Esophagus muscularis mucosa (tissue), 4 donors: ENCODE measurements around the genes UGT2B15, HTN1, FDCSP and SLC4A4.

- PRO-cap = no peak
- RAMPAGE, long total RNA, 4 experiments = no peak in any of the 4 experiments
Observed at GRCh38 chr4:68670274-68670753, at the start of gene UGT2B15. TSS of gene UGT2B15 (minus strand) at chr4:68670652.

DNA sequence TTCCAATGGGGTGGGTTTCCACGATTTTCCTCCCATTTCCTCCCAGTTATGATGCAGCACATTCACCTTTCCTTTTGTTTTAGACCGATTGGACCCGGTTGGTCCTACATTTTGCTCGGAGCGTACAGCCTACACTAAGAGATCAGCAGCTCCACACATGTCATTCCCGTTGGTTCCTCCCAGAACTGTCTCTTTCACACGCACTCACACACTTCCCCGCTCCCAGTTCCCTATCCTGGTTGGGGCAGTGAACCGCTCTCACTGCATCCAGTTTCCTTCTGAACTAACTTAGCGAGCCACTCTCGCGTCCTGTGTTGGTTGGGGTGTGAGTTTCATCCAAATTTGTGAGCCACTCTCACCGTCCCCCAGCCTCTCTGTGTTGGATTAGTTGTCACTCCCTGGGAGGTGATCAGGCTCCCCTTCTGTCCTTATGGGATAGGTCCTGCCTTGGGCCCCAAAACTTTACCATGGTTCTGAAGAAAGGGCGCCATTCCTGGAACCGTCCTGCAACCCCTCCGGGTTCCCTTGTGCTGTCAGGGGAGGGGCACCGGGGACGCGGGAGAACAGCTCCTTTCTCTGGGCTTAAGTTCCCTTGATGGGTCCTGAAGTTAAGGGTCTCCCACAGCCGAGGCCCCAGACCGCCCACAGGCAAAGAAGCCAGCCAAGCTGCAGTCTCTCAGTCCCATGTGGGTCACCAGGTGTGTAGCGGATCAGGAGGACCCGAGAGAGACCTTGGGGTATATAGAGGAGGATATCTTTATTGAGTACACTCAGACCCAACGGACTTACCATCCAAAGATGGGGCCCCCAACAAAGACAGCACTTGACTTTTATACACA, 45.0 kb downstream of the UGT2A3 start:
- PRO-cap = no peak
- RAMPAGE, long total RNA, 4 experiments = no peak in any of the 4 experiments

DNA sequence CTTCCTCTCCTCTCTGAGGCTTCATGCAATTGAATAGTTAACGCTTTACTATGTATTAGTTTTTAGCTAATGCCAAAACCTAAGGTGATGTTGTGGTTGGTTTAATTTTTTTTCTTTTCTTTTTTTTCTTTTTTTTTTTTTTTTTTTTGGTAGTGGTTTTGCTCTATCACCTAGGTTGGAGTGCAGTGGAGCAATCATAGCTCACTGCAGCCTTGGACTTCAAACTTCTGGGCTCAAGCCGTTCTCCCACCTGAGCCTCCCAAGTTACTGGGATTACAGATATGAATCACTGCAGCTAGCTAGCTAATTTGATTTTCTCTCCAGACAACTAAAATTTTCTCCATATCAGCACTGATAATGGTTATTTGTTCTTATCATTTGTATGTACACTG, 3.3 kb downstream of the UGT2A3 start:
- PRO-cap = no peak
- RAMPAGE, long total RNA, 4 experiments = no peak in any of the 4 experiments

- PRO-cap = no peak
- RAMPAGE, long total RNA, 4 experiments = no peak in any of the 4 experiments
Observed at GRCh38 chr4:69051023-69051682, 45.1 kb upstream of the UGT2B7 start.

GRCh38 chr4:69057787-69058478, 38.3 kb upstream of the UGT2B7 start:
- PRO-cap = no peak
- RAMPAGE, long total RNA, 4 experiments = no peak in any of the 4 experiments

GRCh38 chr4:69102597-69103210, 6.4 kb downstream of the UGT2B7 start:
- PRO-cap = no peak
- RAMPAGE, long total RNA, 4 experiments = no peak in any of the 4 experiments

GRCh38 chr4:70050389-70050699, at the start of gene HTN1:
TSS of gene HTN1 (plus strand) at chr4:70050438.
- PRO-cap = no peak
- RAMPAGE, long total RNA, 4 experiments = no peak in any of the 4 experiments

- PRO-cap = no peak
- RAMPAGE, long total RNA, 4 experiments = no peak in any of the 4 experiments
Observed at GRCh38 chr4:70225963-70226247, at the start of gene FDCSP. TSS of gene FDCSP (plus strand) at chr4:70226124.

DNA sequence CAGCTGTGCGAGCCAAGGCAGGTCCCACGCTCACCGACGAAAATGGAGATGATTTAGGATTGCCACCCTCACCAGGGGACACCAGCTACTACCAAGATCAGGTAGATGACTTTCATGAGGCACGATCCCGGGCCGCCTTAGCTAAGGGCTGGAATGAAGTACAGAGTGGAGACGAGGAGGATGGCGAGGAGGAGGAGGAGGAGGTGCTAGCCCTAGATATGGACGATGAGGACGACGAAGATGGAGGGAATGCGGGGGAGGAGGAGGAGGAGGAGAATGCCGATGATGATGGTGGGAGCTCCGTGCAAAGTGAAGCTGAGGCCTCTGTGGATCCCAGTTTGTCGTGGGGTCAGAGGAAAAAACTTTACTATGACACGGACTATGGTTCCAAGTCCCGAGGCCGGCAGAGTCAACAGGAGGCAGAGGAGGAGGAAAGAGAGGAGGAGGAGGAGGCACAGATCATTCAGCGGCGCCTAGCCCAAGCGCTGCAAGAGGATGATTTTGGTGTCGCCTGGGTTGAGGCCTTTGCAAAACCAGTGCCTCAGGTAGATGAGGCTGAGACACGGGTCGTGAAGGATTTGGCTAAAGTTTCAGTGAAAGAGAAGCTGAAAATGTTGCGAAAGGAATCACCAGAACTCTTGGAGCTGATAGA, 512 bp downstream of the UTP3 start:
- PRO-cap = no peak
- RAMPAGE, long total RNA, 4 experiments = no peak in any of the 4 experiments

DNA sequence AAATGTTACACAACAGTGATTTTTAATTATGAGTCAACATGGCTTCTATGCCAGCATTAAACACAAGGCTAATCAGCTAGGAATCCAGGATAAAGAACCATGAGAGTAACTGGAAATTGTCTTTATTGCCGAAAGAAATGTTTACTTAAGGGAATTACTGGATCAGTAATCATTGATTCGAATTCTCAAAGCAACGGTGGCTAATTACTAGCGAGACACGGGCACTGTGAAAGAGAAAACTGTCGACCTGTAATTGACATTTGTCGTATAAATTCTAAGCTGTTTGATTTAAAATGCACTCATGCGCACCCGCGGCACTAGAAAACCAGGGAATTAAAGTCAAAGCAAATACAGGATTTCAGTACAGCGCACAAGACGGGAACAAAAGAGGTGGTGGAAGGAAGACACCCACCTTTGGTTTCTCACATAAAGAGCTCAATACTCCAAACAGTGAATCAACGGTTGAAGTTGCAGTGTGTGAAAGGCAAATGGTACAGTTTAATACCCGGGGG, 15.6 kb downstream of the UTP3 start:
- PRO-cap = no peak
- RAMPAGE, long total RNA, 4 experiments = no peak in any of the 4 experiments

DNA sequence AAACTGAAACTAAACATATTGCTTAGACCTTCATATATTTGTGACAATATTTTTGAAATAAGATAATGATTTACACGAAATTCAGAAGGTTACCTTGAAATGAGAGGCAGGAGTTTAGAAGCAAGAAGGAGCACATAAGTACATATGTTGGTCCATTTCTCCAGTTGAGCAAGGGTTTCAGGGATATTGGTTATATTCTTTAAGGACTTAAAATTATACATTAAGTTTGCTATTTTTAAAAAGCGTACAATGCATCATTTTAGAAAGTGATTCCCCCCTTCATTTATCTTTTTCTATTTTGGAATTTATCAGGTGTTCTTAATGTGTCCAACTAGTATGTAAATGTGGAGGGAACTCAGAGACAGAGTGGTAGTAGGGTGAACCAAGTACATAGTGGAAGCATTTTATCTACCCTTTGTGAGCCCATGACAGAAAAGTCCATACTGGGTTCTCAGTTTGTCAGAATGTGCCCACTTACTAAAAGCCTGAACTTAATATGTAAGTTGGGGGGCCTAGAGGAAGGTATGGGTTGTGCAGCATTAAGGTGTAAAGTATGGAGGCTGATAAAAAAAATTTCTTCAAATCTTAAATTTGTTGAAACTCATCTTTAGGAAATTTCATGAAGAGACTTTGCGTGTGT, 4.7 kb upstream of the RUFY3 start:
- PRO-cap = no peak
- RAMPAGE, long total RNA, 4 experiments = no peak in any of the 4 experiments

- PRO-cap = no peak
- RAMPAGE, long total RNA, 4 experiments = no peak in any of the 4 experiments
Observed at GRCh38 chr4:70818471-70819421, 20.9 kb downstream of the GRSF1 start.

DNA sequence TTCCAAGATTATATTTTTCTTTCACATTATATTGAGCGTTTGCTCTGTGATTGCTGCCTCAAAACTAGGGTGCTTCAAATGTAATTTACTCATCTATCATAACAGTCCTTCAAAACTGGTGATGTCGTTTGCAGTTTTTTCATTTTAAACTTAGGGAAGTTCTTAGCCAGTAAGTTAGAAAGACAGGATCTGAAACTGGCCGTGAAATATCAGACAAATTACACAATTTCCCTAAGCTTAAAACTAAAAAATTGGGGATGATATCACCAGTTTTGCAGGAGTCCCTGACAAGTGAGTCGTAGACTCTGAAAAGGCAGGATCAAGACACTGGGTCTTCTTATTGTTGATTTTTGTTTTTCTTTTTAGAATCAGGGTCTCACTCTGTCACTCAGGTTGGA, 44.8 kb downstream of the MOB1B start:
- PRO-cap = no peak
- RAMPAGE, long total RNA, 4 experiments = no peak in any of the 4 experiments

- PRO-cap = bidirectional peak, plus-strand start at chr4:71187282, minus-strand start at chr4:71187181
- RAMPAGE, long total RNA, 4 experiments = start-site peak on the plus strand in 1 of 4 experiments, at chr4:71187282-71187372 at its widest, 26 reads per replicate
Observed at GRCh38 chr4:71186978-71187592, at the start of gene SLC4A4. TSS of gene SLC4A4 (plus strand) at chr4:71187259.

DNA sequence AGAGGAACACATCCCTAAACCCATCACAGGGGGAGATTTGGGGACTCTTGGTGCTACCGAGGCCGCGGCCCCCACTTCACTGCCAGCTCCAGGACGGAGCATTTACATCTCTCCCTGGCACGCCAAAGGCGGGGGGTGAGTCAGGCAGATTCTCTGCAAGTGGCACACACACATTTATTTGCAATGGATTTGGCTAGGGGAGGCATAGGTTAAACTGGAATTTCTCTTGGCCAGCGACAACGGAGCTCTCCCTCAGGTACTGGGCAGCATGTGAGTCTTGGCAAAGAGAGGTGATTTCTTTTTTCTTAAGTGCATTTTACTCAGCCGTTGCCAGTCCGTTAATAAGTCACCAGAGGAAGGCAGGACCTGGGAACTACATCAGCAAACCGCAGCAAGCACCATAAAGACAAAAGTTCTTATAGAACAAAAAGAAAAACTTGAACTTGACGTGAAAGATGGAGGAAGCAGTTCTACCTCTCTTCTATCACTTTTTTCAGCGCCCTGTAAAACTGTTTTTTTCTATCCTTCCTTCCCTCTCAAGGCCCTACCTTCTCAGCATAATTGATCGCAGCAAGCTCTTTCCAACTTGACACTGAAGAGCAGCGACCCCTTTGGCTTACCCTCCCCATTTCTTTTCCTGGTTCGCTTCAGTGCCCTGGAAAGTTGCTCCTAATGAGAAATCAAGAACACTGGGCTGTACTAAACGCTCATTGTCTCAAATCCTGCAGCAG, 908 bp downstream of the SLC4A4 start:
- PRO-cap = no peak
- RAMPAGE, long total RNA, 4 experiments = no peak in any of the 4 experiments

GRCh38 chr4:71255023-71255503, 68.0 kb downstream of the SLC4A4 start:
- PRO-cap = no peak
- RAMPAGE, long total RNA, 4 experiments = no peak in any of the 4 experiments

DNA sequence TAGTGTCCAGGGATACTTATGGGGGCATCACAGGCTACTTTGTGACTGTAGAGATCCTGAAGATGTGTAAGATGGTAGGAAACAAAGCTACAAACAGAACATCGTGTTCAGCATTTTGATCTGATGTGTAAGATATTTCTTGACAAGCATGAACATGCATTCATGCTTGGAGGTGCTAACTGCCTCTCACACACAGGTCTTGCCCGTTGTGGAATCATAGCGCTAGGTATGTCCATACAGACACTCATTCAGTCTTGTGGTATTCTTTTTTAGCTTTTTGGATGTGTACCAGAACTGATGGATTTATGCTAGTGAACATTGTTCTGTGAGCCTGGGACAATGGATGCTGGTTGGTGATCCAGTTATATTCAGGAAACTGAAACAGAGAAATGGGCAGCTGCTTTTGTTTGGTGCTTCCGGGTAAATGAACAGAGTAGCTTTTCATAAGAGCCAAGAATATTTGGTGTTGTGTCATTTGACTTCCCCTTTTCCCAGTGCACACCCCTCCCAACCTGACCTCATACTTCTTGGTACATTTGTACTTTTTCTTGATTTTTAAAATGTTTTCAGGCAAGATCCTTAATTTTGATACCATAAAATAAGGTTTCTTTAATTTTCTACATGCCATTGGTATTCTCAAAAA, 72.8 kb downstream of the SLC4A4 start:
- PRO-cap = no peak
- RAMPAGE, long total RNA, 4 experiments = no peak in any of the 4 experiments

GRCh38 chr4:71833289-71833695, 49.4 kb upstream of the GC start:
- PRO-cap = no peak
- RAMPAGE, long total RNA, 4 experiments = no peak in any of the 4 experiments

DNA sequence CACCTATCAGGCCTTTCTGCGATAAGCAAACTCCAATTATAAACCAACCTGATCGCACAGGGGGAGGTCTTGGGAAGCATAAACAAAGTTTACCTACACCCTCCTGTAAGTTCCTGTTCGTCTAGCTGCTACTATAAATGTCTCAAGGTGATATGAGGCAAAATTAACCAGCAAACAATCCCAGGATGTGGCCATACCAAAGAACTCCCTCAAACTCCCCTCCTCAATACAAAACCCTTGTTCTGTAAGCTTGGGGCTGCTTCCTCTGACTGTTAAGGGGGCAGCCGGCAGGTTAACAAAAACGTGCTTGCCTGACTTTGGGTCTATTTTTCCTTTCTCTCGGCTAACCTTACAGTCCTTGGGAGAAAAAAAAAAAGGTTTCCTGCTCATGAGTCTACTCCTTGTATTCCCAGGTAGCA, 74.1 kb upstream of the GC start:
- PRO-cap = no peak
- RAMPAGE, long total RNA, 4 experiments = no peak in any of the 4 experiments

- PRO-cap = no peak
- RAMPAGE, long total RNA, 4 experiments = no peak in any of the 4 experiments
Observed at GRCh38 chr4:73176971-73178234, 81.2 kb downstream of the ANKRD17 start.